Prostate gland (tissue), 2 donors: ENCODE results near the gene FAM20C.

GRCh38 chr7:30484-30823 is 161.9 kb upstream of the FAM20C start:
- PRO-cap: no peak
- RAMPAGE, long total RNA, 2 experiments: no peak in any of the 2 experiments

DNA sequence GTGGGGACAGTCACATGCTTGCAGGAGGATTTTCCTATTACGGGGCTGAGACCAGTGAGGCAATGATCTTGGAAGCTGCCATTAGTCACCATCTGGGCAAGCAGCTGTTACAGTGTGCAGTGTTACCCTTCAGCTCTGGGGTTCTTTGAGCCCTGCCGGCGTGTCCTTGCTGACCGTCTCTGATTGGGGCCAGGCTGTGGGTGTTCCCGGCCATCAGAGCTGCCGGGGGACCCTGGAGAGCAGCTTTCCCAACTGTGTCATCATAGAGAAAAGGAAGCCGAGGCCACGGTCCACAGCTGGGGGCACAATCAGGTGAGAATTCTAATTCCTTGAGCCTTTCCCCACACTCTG is 126.8 kb upstream of the FAM20C start:
- PRO-cap: no peak
- RAMPAGE, long total RNA, 2 experiments: no peak in any of the 2 experiments

DNA sequence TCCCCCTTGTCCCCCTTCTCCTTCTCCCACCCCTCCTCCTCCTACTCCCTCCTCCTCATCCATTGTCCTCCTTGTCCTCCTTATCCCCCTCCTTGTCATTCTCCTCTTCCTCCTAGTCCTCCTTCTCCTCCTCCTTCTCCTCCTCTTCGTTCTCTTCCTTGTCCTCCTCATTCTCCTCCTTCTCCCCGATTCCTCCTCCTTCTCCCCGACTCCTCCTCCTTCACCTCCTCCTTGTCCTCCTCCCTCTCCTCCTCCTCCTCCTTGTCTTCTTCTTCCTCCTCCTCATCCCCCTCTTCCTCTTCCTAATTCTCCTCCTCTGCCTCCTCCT is 115.7 kb upstream of the FAM20C start:
- PRO-cap: no peak
- RAMPAGE, long total RNA, 2 experiments: no peak in any of the 2 experiments

GRCh38 chr7:82035-82839 is 110.1 kb upstream of the FAM20C start:
- PRO-cap: no peak
- RAMPAGE, long total RNA, 2 experiments: no peak in any of the 2 experiments

DNA sequence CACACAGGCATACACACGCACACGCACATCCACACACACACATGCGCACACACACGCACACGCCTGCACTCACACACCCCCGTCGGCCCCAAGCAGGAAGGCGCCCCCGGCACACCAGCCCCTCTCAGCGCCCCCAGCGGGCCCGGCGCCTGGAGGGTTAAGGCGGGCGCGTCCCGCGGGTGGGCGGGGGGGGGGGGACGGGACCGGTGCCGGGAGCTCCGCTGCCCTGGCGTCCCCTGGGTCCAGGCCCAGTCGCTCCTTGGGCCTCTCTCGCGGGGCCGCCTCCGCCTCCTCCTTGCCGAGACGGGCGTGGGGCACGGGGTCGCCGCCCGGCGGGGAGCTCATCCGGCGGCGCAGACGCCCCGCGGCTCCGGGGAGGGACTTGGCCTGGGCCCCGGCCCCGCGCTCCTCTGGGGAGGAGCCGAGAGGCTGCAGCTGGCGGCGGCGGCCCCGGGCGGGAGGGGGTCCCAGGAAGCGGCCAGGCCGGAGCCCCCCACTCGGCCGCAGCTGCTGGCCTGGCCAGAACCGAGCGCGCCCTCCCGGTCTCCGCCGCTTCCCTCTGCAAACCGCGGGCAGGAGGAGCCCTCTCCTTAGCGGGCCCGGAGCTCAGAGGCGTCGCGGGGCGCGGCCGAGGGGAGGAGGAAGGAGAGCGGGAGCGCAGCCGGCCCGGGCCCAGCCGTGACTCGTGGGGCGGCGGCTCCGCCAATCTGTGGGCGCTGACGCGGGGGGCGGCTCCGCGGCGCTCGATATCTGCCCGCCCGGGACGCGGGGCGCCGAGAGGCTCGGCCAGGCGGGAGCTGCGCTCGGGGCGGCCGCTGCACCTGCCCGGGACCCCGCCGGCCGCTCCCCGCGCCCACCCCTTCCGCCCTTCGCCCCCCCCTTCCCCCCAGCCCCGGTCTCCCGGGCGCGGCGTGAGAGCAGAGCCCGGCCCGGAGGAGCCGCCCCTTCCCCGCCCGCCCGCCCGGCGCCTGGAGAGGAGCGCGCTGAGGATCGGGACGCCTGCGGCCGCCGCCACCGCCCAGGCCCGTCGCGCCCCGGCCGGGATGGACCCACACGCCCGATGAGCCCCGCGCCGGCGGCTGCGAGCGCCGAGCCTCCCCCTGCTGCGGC is at the start of gene FAM20C:
FAM20C (plus strand) TSS at position 776 of the 1,110 bp plus-strand sequence.
- PRO-cap: bidirectional peak, plus-strand start at position 424 of the sequence, minus-strand start at position 297 of the sequence; bidirectional peak, plus-strand start at position 776 of the sequence, minus-strand start at position 561 of the sequence
- RAMPAGE, long total RNA, 2 experiments: no peak in any of the 2 experiments

DNA sequence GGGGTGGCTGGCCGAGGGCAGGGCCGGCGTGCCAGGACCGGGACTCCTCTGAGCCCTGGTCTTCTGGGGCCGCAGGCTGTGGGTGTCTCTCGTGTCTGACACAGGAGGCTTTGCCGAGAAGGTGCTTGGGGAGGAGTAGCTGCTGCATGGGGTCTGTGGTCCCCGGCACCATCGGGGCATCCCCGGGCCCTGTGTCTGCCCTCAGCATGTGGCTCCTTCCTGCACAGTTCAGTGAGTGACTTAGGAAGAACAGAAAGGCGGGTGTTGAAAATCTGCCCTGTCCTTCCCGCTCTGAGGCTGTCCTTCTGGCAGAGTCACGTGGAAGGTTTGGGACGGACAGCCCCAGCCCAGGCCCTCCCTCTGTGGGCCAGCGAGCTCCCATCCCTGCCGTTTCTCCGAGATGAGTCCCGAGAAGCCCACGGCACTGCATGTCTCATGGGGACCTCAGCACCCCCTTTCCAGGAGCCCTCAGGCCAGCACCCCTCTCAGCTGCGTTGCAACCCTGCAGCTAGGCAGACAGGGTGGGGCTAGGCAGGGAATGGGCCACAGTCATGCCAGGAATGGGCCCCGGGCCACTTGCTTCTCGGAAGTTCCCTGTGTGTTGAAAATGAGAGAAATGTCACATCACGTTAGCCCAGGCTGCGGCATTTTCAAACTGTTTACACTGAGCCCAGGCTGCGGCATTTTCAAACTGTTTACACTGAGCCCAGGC is 42.2 kb downstream of the FAM20C start:
- PRO-cap: bidirectional peak, plus-strand start at position 398 of the sequence, minus-strand start at position 293 of the sequence
- RAMPAGE, long total RNA, 2 experiments: no peak in any of the 2 experiments

GRCh38 chr7:252716-253674 is 37.0 kb upstream of the FOXL3 start:
- PRO-cap: no peak
- RAMPAGE, long total RNA, 2 experiments: no peak in any of the 2 experiments

GRCh38 chr7:329974-330399 is 40.0 kb downstream of the FOXL3 start:
- PRO-cap: no peak
- RAMPAGE, long total RNA, 2 experiments: no peak in any of the 2 experiments

DNA sequence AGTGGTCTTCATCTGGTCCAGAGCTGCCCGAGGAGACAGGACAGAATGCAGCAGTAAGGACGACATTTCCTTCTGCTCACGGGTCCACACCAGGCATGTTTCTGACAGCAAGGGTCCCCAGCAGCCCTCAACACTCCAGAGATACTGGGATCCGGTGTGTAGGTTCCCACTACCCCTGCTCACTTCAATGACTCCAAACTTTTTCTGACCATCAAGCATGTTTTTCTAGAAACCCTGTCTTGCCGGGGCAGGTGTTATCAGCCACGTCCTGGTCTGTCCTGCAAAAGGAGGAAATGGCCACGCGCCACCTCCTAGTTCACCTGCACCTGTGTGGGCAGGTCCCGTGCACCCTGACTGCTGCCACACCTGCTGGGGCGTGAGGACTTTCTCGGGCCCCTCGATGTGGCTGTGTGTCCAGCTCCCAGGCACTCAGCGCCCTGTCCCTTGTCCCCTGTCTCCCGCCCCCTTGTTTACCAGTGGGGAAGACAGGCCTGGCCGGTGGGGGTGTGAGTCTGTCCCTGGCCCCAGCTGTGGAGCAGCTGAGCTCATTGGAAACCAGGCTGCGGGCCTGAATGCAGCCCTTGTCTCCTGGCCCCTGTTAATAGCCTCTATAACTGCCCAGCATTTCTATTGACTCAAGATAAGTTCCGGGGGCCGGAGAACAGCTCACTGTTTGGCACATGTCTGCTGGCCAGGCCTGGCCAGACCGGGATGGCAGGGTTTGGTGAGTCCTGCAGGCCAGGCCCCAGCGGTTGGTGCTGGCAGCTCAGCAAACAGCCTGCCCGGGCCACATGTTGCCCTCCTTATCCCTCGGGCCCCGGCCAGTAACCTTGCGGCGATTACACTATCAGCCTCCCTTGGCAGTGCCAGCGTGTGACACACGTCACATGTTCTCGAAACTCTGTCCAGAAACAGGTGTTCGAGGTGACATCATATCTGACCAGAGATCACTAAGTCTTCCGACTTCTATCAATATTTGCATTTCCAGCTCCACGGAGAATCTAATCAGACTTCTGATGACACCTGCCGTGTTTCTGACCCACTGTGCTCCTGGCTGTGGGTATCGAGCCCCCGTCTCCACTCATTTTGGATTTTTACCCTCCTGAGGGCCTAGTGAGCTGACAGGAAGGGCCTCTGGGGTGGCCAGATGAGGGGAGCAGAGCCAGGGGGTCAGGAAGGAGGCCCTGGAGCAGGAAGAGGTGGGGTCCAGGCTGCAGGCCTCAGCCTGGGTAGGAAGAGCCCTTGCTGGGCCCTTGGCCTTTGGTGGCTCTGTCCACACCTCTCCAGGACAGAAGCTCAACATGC is 52.1 kb downstream of the FOXL3 start:
- PRO-cap: bidirectional peak, plus-strand start at position 643 of the sequence, minus-strand start at position 439 of the sequence
- RAMPAGE, long total RNA, 2 experiments: no peak in any of the 2 experiments

- PRO-cap: unidirectional peak, plus-strand start at chr7:435477
- RAMPAGE, long total RNA, 2 experiments: no peak in any of the 2 experiments
Observed at GRCh38 chr7:435107-435579, 84.5 kb downstream of the PDGFA start.

GRCh38 chr7:471794-472488 is 47.7 kb downstream of the PDGFA start:
- PRO-cap: no peak
- RAMPAGE, long total RNA, 2 experiments: no peak in any of the 2 experiments

GRCh38 chr7:515550-515869 is 4.1 kb downstream of the PDGFA start:
- PRO-cap: no peak
- RAMPAGE, long total RNA, 2 experiments: no peak in any of the 2 experiments

GRCh38 chr7:568056-569030 is 48.7 kb upstream of the PDGFA start:
- PRO-cap: no peak
- RAMPAGE, long total RNA, 2 experiments: no peak in any of the 2 experiments

DNA sequence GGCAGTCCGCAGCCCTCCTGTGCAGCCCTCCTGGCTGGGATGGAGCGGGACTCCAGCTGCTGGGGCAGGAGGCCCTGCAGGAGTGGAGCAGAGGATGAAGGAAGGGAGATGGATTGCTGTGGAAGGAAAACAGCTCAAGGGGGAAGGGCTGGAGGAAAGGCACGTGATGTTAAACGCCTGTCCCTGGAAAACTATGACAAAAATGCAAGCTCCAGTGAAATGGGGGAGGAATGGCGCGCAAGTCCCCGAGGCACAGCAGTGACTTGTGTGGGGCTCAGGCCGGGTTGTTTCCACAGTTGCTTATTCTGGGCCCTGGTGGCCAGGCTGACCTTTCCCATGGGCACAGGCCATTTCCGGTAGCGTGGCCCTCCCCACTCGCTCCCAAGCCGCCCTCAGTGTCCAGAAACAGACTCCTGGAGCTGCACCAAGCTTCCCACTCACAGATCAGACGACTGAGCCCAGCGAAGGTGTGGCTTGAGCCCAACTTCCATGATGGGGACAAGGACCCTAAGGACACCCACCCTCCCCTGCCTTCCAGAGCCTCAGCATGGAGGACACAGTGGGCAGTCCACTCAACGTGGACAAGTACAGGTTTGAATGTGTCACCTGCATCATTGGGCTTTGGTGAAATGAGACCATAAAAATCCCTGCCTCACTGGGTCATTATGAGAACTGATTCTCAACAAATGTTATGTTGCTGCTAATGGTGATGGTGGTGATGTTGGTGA is 68.2 kb upstream of the PDGFA start:
- PRO-cap: no peak
- RAMPAGE, long total RNA, 2 experiments: no peak in any of the 2 experiments

DNA sequence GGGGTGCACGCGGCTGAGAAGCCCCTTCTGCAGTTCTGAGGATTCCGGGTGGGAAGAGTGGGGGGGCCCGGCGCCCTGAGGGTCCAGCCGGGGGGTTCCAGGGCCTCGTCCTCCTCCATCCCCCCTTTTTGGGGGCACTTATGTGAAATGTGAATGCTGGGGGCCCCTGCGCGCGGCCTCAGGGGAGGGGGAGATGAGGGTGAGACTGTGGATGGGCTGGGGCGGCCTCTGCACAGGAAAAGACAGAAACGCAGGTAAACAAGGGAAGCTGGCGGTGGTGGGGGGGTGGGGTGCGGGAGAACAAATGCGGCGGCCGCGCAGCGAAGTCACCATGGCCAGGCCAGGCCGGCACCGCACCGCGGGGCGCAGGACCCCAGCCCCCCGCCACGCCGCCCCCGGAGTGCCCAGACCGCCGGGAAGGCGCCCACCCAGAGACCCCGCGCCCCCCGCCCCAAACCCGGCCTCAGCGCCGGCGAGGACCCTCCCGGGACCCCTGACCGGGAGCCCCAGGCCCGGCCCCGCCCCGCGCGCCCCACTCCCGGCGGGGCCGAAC is 14.6 kb upstream of the DNAAF5 start:
- PRO-cap: no peak
- RAMPAGE, long total RNA, 2 experiments: no peak in any of the 2 experiments

- PRO-cap: no peak
- RAMPAGE, long total RNA, 2 experiments: no peak in any of the 2 experiments
Observed at GRCh38 chr7:728005-728385, 914 bp upstream of the PRKAR1B start.

DNA sequence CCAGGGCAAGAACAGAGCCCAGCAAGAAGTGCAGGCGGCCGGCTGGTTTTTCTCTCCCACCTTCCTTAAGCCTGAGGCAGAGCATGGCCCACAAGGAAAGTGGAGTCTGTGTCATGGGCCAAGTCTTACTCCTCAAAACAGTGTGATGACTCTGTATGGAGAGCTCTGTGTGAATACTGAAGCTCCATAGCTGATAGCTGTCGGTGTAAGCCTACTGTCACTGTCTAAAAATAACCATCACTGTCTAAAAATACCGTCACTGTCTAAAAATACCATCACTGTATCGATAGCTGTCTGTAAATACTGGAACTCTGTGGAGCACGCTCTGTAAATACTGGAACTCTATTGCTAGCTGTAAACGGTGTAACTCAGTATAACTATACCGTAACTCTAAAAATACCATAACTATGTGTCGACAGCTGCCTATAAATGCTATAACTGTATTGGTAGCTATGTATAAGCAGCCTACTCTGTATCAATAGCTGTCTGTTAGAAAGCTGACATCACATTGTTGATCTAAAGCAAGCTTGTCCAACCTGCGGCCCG is 4.0 kb upstream of the PRKAR1B start:
- PRO-cap: no peak
- RAMPAGE, long total RNA, 2 experiments: no peak in any of the 2 experiments

DNA sequence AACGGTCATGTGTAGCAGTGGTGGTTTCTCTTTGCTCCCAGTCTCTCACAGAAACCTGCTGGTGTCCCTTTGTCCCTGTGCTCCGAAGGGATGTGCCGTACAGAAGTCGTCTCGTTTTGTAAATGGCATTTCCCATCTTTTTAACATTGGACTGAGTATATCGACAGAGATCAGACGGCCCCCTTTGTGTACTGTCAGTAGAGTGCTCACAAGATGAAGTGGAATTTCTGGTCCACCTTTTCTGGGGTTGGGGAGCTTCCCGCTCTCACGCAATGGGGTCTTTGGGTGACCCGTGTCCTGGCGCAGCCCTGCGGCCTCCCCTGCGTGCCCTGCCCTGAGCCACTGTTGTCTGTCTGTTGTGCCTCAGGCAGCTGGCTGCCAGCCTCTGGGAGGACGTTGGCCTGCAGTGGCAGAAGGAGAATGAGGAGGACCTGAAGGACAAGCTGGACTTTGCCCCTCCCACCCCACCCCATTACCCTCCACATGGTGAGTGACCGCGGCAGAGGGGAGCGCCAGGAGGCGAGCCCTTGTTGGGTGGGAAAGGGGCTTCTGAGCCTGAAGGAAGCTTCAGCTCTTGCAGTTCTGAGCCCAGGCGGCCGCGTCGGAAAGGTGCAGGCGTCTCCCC is 14.0 kb upstream of the PRKAR1B start:
- PRO-cap: no peak
- RAMPAGE, long total RNA, 2 experiments: start-site peak on the plus strand in 1 of 2 experiments, centred at position 222 of the sequence, 7 reads per replicate

GRCh38 chr7:815266-816012 is 16.8 kb upstream of the SUN1 start:
- PRO-cap: unidirectional peak, plus-strand start at chr7:815890
- RAMPAGE, long total RNA, 2 experiments: no peak in any of the 2 experiments

DNA sequence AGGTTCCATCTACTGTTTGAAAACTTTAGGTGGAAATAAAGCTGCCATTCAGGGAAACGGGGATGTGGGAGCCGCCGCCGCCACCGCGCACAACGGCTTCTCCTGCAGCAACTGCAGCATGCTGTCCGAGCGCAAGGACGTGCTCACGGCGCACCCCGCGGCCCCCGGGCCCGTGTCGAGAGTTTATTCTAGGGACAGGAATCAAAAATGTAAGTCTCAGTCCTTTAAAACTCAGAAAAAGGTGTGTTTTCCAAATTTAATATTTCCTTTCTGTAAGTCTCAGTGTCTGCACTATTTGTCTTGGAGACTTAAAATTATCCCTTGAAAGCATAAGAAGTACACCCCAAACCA is 11.0 kb downstream of the SUN1 start:
- PRO-cap: no peak
- RAMPAGE, long total RNA, 2 experiments: no peak in any of the 2 experiments